Vein endothelial cell (primary cell): ENCODE results near the gene UBTFL1.

- CAGE, long polyA plus RNA, result no peak
These were observed at the start of gene UBTFL1 for GRCh38 chr11:90085774-90086151. Gene UBTFL1 (plus strand): TSS chr11:90085950.

DNA sequence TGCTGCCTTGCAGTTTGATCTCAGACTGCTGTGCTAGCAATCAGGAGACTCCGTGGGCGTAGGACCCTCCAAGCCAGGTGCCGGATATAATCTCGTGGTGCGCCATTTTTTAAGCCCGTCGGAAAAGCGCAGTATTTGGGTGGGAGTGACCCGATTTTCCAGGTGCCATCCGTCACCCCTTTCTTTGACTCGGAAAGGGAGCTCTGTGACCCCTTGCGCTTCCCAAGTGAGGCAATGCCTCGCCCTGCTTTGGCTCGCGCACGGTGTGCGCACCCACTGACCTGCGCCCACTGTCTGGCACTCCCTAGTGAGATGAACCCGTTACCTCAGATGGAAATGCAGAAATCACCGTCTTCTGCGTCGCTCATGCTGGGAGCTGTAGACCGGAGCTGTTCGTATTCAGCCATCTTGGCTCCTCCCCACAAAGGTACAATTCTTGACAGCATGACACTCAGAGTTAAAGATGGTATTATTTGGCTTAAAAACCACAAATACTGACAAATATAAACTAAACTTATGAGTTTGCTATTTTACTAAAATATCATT is 9.6 kb downstream of the UBTFL1 start:
- CAGE, long polyA plus RNA, result no peak

DNA sequence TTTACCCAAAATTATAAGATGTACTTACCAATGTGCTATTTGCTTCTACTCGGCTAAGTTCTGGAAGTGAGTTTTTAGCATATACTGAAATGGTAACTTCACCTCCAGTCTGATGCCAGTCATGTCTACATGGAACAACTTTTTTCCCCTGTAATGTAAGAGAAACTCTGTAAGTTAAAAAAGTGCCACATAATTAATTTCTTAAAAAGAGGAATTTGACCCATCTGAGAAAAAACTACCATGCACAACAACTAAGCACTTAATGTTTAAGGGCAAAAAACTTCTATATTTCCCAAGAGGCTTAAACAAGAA is 19.6 kb downstream of the CHORDC1 start:
- CAGE, long polyA plus RNA, result no peak

DNA sequence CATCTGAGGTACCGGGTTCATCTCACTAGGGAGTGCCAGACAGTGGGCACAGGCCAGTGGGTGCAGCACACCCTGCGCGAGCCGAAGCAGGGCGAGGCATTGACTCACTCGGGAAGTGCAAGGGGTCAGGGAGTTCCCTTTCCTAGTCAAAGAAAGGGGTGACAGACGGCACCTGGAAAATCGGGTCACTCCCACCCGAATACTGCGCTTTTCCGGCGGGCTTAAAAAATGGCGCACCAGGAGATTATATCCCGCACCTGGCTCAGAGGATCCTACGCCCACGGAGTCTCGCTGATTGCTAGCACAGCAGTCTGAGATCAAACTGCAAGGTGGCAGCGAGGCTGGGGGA is 55.2 kb upstream of the FAT3 start:
- CAGE, long polyA plus RNA, result no peak

- CAGE, long polyA plus RNA, result no peak
These were observed 15.0 kb downstream of the SMCO4 start for GRCh38 chr11:93528117-93528576.

DNA sequence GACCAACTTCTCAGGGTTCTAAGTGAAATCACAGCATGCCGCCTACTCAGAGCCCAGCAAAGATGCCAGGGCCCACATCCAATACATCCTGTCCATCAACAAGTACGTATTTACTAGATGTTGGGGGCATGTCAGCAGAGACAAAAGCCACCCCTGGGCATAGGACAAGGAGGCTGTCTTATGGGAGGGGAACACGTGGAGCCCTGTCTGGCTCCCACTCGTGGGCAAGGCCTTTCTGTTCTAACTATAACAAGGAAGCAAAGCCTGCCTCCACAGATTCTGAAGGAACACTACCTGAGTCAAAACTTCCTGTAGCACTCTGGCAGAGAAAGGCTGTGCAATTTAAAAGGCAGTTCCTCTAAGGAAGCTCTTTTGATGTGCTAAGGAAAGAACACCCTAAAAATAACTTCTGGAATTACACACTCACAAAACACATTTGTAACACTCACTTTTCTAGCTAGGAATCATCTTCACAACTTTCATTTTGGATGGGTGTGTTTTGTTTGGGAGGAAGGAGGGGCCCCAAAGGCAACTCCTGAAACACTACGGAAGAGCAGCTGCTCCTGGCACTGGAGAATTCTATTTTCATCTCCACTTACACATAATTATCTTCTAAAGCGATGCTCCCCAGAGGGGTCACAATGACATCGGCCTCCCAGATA is 14.2 kb downstream of the SMCO4 start:
- CAGE, long polyA plus RNA, result no peak

DNA sequence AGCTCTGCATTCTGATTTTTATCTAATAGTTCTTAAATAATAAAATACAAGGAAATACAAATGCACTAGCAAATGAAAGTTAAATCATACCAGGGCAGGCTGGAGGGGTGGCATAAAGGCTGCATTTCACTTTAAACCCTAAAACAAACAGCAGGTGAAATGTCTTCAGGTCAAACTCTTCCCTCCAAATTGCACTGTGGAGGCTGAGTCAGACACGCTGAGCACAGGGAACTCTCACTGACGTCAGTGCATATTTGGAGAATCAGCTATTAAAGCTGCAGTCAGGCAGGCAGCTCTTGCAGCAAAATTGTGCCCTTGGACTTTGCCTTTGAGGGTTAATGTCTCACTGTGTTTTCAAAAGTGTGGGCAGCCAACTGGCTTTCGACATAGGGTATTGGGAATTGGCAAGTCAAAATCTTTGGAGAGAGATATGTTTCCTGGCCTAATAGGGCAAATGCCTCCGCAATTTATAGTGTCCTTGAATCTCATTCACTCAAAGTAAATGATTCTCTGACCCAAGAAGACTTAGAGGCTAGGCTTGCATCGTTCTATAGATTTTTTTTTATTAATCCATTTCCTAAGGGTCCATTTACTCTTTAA is 27.6 kb upstream of the SMCO4 start:
- CAGE, long polyA plus RNA, result no peak

- CAGE, long polyA plus RNA, result no peak
These were observed 11.7 kb downstream of the TAF1D start for GRCh38 chr11:93729264-93730274.

- CAGE, long polyA plus RNA, result no peak
These were observed 10.7 kb downstream of the TAF1D start for GRCh38 chr11:93730275-93731241.

DNA sequence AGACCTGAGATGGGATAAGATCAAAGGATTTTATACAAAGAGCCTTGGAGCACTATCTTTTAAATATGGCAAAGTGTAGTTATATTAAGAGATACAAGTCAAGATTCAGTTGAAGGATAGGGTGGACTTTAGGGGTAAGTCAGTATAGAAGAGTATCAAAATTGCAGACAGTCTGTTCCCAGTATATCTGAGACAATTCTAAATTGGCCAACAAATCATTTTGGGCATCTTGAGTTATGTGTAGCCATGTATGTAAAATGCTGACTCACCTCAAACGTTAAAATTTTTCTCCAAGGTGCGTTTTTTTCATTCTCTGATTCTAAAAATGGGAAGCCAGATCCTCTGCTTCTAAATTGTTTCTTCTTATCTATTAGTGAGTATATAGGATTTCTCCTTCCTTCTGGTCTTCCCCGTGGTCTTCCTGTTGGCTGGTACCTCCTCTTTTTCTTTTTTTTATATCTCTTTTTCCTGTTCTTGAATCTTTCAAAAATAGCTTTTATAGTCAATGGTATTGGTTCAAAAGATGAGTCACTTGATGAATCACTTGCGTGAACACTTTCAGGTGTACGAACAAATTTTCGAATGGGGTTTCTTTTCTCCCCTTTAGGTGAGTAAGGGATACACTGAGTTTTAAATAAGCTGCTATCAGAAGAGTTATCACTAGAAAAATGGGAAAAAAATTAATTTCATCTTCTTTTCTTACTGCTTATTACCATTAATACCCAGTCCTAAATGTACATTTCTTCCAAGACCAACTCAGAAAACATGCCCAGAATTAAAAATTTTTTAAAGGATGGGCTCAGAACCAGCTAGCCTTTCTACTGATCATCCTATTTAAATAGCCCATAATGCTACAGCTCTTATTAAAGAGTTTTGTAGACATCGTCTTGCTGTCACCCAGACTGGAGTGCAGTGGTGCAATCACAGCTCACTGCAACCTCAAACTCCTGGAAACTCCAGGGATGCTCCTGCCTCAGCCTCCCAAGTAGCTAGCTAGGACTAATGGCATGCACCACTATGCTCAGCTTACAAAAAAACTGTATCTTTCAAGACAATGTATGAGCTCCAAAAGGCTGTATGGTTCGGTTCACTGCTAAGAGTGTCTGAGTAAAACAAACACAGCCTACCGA is 3.1 kb downstream of the TAF1D start:
- CAGE, long polyA plus RNA, result no peak

- CAGE, long polyA plus RNA, result no peak
These were observed 20.7 kb upstream of the MED17 start for GRCh38 chr11:93763313-93763942.

GRCh38 chr11:94118980-94119280 is 9.7 kb upstream of the PANX1 start:
- CAGE, long polyA plus RNA, result no peak

DNA sequence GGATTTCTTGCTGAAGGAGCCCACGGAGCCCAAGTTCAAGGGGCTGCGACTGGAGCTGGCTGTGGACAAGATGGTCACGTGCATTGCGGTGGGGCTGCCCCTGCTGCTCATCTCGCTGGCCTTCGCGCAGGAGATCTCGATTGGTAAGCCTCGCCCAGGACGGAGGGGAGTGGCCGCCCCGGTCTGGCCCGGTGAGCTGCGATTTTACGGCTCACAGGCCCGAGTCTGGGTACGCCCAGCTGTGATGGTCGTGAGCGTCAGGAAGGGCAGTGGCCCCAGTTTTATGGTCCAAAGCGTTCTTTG is 661 bp downstream of the PANX1 start:
- CAGE, long polyA plus RNA, result no peak

DNA sequence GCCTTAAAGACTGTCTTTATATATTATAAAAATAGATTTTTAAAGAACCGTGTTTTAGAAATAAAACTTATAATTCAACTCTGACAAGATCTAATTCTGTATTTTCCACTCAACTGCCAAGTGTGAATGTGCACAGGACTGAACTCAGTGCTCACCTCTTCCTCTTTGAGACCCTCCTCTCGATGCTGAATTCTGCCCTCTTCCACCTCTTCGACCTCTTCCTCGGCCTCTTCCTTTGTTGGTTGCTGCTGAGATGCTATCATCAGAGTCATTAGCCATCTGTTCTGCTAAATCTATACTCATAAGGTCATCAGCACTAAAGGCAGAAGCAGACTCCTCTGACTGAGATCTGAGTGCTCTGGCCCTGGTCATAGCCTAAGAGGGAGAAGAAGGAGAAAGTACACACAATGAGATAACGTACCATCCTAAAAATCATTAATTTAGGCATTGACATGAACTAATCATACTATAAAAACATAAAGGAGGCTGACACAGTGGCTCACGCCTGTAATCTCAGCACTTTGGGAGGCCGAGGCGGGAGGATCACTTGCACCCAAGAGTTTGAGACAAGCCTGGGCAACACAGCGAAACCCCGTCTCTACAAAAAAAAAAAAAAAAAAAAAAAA is 46.0 kb upstream of the GPR83 start:
- CAGE, long polyA plus RNA, result no peak

DNA sequence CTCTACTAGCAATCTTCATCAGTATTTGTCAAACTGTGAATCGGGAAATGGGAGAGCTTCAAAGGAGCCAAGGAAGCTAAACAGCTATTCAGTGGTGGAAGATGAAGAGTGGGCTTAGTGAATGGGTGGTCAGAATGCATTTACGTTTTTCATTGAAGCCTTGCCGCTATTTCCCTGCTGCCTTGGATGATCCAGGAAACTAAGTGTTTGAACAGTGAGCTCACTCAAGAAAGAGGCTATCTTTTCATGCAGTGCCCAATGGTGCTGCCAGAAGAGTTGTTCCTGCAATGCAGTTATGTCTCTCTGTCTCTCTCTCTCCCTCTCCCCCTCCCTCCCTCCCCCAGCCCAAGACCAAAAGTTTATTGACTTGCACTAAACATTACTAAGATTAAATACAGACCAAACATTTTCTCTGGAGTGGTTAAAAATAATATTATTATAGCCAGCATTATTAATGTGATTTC is 6.8 kb upstream of the FUT4 start:
- CAGE, long polyA plus RNA, result no peak

GRCh38 chr11:94788467-94788900 is 20.3 kb downstream of the AMOTL1 start:
- CAGE, long polyA plus RNA, result no peak

- CAGE, long polyA plus RNA, result no peak
These were observed 48.0 kb downstream of the CWC15 start for GRCh38 chr11:94925328-94925764.

DNA sequence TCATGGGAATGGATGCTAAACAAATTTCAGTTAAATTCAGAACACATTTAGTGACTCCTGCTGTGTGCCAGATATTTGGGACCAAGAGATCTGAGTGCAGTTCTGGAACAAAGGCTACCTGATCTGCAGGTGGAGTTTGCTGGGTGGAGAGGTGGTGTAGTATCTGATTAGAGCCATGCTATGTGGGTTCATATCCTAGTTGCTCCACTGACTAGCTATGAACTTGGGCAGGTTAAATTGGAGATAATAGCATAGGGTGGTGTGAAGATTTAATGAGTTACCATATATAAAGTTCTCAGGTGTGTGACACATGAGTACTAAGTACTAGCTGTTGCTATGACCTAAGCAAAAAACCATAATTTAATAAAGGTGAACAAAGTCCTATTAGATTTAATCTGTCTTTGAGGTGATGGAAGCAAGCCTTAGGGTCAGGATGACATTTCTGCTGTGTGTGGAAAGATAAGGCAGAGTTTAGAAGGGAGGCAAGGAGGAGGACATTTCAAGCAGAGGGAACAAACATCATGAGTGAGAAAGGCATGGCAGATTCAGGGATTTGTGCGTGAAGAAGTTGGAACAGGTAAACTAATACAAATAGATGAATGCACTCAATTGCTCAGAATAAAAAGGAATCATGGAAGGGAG is 2.1 kb downstream of the ENDOD1 start:
- CAGE, long polyA plus RNA, result no peak

GRCh38 chr11:95185032-95185647 is 45.9 kb downstream of the SESN3 start:
- CAGE, long polyA plus RNA, result no peak

- CAGE, long polyA plus RNA, result no peak
These were observed 107.7 kb upstream of the SESN3 start for GRCh38 chr11:95338691-95339137.